A549 (cell line): ENCODE results near the genes MED31, C17orf49, ASGR2 and ACADVL.

DNA sequence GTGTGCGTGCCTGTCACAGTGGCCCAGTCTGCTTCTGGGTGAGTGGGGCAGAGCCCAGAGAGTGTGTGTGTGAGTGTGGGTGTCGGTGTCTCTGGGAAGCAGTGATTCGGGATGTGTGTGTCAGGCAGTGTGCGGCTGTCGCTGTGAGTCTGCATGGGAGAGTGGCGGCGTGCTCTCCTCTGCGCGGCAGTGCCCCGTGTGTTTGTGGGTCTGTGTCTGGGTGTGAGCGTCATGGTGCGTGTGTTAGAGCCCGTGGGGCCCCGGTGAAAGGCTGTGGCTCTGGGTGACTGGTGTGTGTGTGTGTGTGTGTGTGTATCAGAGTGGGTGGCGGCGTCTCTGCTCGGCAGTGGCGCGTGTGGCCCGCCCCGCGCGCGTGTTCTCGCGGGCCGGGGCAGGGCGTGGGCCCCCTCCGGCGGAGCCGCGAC is 303 bp upstream of the WSCD1 start:
- PRO-cap: no peak
CAGE:
- cytosol, long polyA plus RNA: no peak
- long polyA plus RNA: no peak
- nucleus, long polyA plus RNA: no peak

DNA sequence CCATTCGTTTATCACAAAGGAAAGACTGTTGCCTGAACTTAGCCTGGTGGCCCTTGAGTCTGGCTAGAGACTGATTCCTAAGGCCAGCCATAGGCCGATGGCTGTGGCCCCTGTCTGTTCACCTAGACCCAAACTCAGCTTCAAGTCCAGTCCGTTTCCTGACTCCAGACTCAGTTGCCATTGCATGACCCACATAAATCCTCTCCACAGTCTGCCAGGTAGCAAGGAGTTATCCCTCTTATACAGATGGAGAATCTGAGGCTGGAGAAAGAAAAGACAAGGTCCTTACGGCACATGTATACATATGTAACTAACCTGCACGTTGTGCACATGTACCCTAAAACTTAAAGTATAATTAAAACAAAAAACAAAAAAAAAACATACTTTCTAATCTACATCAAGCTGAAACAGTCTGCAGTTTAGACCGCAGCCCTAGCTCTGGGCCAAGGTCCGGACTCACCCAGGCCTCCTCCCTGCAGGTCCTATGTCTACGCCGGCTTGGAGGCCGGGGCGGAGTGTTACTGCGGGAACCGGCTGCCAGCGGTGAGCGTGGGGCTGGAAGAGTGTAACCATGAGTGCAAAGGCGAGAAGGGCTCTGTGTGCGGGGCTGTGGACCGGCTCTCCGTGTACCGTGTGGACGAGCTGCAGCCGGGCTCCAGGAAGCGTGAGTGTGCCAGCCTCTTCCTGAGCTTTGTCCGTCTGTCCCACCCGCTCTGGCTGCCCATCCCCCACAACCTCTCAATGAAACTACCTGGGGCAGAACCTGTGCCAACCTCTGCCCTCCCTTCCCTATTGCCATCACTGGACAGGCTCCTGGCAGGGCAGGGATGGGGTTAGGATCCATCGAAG is 19.9 kb downstream of the WSCD1 start:
- PRO-cap: no peak
CAGE:
- cytosol, long polyA plus RNA: no peak
- long polyA plus RNA: no peak
- nucleus, long polyA plus RNA: no peak

GRCh38 chr17:6457529-6458225 is 13.4 kb downstream of the PIMREG start:
- PRO-cap: no peak
CAGE:
- cytosol, long polyA plus RNA: no peak
- long polyA plus RNA: no peak
- nucleus, long polyA plus RNA: no peak

DNA sequence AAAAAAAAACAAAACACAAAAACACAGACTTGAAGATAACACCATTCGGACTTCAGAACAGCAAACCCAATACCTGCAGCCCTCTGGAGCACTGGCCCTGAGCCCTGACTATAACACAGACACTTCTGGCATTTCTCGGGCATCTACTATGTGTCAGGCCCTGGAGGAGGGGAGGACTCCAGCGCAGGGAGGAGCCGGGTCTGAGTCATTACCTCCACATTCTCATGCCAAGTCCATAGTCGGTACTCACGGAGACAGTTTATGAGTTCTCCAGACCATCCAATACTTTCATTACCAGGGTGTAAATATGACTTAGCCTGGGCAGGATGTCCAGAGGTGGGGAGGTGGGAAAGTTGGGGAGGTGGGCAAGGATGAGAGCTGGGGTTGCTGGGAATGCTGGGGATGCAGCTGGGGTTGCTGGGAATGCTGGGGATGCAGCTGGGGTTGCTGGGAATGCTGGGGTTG is 48.7 kb downstream of the PITPNM3 start:
- PRO-cap: no peak
CAGE:
- cytosol, long polyA plus RNA: no peak
- long polyA plus RNA: no peak
- nucleus, long polyA plus RNA: no peak

DNA sequence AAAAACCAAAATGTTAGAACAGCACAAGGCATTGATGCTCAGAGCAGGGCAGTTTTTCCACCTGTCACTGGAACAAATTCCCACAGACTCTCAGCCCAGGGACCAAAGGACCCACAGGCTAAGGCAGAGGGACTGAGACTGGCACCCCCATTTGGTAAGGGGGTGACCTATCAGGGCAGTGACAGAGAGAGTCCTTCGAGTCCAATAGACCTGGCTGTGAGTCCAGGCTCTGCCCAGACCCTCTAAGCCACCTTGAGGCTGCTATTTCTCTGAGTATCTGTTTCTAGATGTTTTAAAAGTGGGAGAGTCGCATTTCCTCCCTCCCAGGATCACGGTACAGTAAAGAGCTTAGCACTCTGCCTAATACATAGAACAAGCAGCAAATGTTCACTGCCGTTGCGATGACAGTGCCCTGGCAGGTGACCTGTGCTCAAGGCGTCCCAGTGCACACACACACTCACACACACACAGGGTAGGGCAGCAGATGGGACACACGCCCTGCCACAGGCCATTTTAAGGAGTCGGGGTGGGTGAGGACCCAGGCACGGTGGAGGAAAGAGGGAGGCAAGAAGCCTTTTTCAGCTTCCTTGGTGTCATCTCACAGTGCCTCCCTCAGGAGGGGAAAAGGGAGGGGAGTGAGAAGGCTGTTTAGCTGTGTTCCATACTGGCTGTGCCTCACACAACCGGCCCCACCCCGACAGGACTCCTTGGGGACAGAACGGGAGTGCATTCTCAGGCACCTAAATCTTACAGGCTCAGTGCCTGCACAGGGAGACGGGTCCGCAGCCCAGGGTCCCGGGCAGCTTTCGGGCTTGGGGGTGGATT is 1.6 kb downstream of the PITPNM3 start:
- PRO-cap: no peak
CAGE:
- cytosol, long polyA plus RNA: no peak
- long polyA plus RNA: no peak
- nucleus, long polyA plus RNA: no peak

DNA sequence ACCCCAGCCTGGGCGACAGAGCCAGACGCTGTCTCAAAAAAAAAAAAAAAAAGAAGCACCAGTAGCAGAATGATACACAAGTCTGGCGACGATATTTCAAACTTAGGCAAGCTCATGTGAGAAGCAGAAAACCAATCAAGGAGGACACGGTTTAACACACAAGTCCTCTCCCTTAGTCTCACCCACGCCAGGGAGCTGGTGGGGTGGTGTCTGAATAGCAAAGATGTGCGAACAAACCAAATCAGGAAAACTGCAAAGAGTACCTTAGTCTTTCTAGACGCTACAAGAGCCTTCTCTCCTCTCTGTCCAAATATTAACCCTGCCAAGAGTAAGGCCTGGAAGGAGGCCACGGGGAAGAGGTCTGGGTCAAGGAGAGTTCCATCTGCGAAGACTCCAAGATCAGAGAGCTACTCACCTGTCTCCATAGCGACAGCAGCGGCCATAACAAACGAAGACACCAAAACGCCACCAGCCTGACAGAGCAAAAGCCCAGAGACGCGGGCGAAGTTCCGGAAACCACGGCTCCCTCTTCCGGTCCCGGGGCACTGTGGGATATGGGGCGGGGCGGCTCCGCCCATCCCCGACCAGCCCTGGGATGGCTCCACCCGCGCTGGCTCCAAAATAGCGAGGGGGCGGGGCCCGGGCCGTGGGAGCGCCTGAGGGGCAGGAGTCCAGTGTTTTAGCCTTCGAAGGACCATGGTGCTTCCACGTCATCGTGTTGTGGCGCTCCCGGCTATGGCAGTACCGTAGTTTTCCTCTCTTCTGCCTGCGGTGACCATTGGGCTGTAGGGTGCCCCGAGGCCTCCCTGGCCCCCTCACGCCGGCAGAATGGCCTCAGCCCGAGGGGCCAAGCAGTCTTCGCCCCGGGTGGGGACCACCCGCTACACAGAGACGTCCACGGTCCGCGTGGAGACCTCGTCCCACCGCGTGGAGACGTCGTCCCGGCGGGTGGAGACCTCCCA is at the start of gene MED31:
Gene MED31, minus strand, starts transcription at position 520 of the 962 bp plus-strand sequence.
- PRO-cap: bidirectional peak, plus-strand start at position 707 of the sequence, minus-strand start at position 394 of the sequence
CAGE:
- cytosol, long polyA plus RNA: no peak
- long polyA plus RNA: start-site peak on the minus strand centred at position 504 of the sequence, 59 bp wide, 445 and 424 reads in 2 replicates
- nucleus, long polyA plus RNA: no peak

DNA sequence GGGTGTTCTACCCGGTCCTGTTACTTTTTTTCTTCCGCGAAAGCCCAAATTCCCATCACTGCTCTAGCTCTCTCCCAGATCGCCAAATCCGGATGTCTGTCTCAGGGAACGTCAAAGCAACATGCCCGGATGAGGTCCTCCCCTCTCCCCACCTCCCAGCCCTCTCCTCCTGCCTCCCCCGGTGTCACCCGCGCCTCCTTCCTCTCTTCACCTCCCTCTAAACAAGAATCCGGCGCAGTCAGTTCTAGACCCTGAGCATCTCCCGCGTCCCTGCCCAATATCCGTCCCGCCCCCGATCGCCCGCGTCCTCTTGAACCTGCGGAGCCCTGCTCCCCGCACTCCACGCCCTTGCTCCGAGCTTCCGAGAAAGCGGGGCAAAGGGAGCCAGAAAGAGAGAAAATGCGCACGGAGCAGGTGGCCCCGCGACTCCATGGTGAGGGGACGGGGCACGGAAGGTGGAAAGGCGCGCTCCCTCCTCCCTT is 4.3 kb downstream of the C17orf100 start:
- PRO-cap: no peak
CAGE:
- cytosol, long polyA plus RNA: no peak
- long polyA plus RNA: no peak
- nucleus, long polyA plus RNA: no peak

DNA sequence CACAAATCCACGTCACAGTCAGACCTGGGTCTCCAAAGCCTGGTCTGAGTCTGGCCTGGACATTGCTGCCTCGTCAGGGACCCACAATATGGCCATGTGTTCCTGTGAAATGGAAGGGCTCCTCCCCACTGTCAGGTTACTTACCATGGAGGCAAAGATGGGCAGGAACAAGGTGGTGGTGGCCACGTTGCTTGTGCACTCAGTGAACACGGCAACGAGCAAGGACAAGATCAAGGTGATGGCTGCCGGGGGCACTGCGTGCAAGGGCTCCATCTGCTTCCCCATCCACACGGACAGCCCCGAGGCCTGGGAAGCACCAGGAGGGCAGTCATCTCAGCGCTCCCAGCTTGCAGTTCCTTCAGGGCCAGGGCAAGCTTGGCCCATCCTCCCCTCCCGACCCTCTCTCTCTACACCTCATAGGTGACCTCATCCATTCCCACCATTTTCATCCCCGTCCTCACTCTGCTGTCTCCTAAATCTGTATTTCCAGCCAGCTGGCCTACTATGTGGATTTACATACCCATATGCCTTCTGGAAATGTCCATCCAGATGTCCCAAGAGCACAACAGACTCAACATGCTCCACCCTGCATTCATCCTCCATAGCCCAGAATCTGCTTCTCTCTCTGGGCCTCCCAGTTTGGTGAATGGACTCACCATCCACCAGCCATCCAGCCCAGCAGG is 22.4 kb downstream of the SLC13A5 start:
- PRO-cap: no peak
CAGE:
- cytosol, long polyA plus RNA: no peak
- long polyA plus RNA: no peak
- nucleus, long polyA plus RNA: no peak

- PRO-cap: no peak
CAGE:
- cytosol, long polyA plus RNA: no peak
- long polyA plus RNA: no peak
- nucleus, long polyA plus RNA: no peak
Measured at GRCh38 chr17:6699059-6699415, 14.1 kb downstream of the SLC13A5 start.

DNA sequence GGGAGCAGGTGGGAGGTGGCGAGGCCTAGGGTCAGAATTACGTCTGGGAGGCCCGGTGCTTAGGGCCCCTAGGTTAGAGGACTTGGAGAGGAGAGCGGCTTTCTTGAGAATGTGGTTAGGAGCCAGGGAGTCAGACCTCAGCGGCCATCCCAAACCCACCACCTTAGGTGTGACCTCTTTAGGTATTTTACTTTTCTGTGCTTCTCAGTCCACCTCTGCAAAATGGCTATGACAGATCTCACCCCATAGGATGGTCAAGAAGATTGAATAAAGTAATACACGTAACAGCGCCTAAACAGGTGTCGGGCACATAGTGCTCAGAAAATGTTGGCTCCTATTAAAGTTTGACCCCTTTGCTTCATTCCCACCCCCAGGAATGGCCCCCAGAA is 817 bp upstream of the C17orf49 start:
- PRO-cap: no peak
CAGE:
- cytosol, long polyA plus RNA: no peak
- long polyA plus RNA: no peak
- nucleus, long polyA plus RNA: no peak

DNA sequence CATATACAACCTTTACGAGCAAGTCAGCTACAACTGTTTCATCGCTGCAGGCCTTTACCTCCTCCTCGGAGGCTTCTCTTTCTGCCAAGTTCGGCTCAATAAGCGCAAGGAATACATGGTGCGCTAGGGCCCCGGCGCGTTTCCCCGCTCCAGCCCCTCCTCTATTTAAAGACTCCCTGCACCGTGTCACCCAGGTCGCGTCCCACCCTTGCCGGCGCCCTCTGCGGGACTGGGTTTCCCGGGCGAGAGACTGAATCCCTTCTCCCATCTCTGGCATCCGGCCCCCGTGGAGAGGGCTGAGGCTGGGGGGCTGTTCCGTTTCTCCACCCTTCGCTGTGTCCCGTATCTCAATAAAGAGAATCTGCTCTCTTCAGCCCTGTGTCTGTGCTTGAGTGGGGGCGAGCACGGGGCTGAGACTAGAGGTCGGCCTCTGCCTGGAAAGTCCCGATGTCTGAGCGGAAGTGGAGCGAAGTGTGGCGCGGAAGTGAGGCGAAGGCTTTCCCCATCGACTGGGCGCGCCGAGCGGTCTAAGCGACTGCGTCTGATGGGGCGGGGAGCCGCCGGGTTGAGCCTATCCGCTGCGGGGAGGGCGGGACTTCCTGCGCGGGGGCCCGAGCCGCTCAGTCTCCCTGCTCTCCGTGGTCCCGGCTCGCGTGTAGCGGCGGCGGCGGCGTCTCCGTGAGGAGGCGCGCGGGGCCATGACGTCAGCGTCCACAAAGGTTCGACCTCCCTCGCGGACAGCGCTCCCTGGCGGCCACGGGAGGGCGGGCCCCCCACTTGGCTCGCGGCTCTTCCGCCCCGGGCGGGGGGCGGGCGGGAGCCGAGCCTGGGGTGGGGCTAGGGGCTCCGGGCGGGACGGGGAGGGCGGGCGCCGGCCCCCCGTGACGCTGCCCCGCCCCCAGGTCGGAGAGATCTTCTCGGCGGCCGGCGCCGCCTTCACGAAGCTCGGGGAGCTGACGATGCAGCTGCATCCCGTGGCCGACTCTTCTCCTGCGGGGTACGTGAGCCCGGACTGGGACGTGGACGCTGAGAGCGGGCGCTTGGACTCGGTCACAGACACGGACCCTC is at the start of gene C17orf49:
Gene C17orf49, plus strand, starts transcription at position 623 of the 1,068 bp plus-strand sequence.
- PRO-cap: bidirectional peak, plus-strand start at position 939 of the sequence, minus-strand start at position 449 of the sequence
CAGE:
- cytosol, long polyA plus RNA: start-site peak on the plus strand centred at position 645 of the sequence, 107 bp wide, 966 and 1,480 reads in 2 replicates; start-site peak on the plus strand centred at position 923 of the sequence, 37 bp wide, 262 and 278 reads in 2 replicates
- long polyA plus RNA: start-site peak on the plus strand centred at position 324 of the sequence, 36 bp wide, 28 and 20 reads in 2 replicates; start-site peak on the plus strand centred at position 639 of the sequence, 36 bp wide, 197 and 213 reads in 2 replicates; start-site peak on the plus strand centred at position 915 of the sequence, 63 bp wide, 102 and 101 reads in 2 replicates
- nucleus, long polyA plus RNA: start-site peak on the plus strand centred at position 617 of the sequence, 79 bp wide, 240 and 1,291 reads in 2 replicates; start-site peak on the plus strand centred at position 924 of the sequence, 37 bp wide, 90 and 192 reads in 2 replicates

GRCh38 chr17:7029332-7030088 is 6.3 kb upstream of the SLC16A13 start:
- PRO-cap: no peak
CAGE:
- cytosol, long polyA plus RNA: no peak
- long polyA plus RNA: no peak
- nucleus, long polyA plus RNA: no peak

- PRO-cap: no peak
CAGE:
- cytosol, long polyA plus RNA: no peak
- long polyA plus RNA: no peak
- nucleus, long polyA plus RNA: no peak
Measured at GRCh38 chr17:7037820-7038757, 2.3 kb downstream of the SLC16A13 start.

DNA sequence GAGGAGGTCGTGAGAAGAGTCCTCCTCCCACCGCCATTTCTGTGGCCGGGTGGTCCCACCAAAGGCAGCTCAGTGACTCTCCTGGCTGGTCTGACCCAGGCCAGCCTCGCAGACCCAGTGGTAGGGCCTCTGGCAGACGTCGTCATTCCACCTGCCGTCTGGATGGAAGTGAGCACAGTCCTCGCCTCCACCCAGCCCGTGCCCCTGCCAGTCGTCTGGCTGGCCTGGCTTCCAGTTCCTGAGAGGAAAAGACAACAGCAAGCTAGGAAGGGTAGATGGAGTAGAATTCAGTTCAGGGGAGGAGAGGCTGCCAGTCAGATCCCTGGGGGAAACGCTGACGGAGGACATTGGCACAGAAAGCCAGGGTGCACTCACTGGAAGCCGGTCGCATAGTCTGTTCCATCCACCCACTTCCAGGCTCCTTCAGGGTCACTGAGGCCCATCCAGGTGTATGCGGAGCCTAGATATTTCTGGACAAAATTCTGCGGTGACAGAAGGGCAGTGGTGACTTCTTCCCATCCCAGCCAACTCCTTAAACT is 5.0 kb downstream of the CLEC10A start:
- PRO-cap: no peak
CAGE:
- cytosol, long polyA plus RNA: no peak
- long polyA plus RNA: no peak
- nucleus, long polyA plus RNA: no peak

DNA sequence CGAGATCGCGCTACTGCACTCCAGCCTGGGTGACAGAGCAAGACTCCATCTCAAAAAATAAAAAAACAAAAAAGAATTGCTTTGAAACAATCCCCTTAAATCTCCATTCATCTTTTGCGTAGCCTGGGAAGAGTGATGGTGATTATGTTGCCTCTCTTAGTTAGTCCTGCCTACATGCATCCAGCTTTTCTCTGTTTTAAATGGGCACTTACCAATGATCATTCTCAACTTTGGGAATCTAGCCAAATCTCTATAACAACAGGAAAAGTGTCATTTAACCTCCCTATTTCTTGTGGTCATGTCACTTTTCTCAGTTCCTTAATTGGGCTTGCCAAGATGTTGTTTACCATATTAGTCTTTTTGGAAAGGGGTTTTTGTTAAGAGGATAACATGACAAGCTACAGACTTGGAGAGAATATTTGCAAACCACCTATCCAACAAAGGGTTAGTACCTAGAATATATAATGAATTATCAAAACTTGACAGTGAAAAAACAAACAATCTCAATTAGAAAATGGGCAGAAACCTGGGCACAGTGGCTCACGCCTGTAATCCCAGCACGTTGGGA is 15.6 kb upstream of the CLEC10A start:
- PRO-cap: no peak
CAGE:
- cytosol, long polyA plus RNA: no peak
- long polyA plus RNA: no peak
- nucleus, long polyA plus RNA: no peak

GRCh38 chr17:7114493-7115524 is at the start of gene ASGR2:
Gene ASGR2 (minus strand): TSS chr17:7114822.
- PRO-cap: no peak
CAGE:
- cytosol, long polyA plus RNA: no peak
- long polyA plus RNA: no peak
- nucleus, long polyA plus RNA: no peak

GRCh38 chr17:7121280-7121808 is 6.7 kb upstream of the ASGR2 start:
- PRO-cap: no peak
CAGE:
- cytosol, long polyA plus RNA: no peak
- long polyA plus RNA: no peak
- nucleus, long polyA plus RNA: no peak

GRCh38 chr17:7167782-7168110 is 11.4 kb downstream of the ASGR1 start:
- PRO-cap: no peak
CAGE:
- cytosol, long polyA plus RNA: no peak
- long polyA plus RNA: no peak
- nucleus, long polyA plus RNA: no peak

DNA sequence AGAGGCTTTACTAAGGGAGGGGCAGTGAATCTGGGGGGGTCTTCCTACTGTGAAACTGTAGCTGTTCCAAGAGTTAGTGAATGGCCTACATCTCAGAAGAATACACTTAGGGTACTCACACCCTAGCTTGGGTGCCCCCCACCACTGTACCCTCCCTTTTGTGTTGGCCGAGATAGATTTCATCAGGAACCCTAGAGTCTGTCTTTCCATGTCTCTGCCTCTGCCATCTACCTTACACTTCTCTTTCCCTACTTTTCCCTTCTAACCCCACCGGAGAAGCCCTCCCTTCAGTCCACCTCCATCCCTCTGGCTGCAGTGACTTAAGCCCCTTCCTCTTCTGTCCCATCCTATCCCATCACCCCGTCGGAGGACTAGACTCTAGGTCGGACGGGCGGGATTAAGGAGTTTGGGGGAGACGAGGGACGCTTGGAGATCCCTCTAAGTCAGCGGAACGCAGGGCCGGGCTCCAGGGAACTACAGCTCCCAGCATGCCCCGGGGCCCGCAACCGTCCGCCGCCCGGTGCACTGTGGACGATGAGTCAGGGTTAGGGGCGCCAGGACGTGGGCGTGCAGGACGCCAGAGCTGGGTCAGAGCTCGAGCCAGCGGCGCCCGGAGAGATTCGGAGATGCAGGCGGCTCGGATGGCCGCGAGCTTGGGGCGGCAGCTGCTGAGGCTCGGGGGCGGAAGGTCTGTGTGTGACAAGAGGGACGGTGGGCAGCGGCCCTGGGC is at the start of gene ACADVL:
Gene ACADVL, plus strand, starts transcription at position 580 of the 730 bp plus-strand sequence.
- PRO-cap: bidirectional peak, plus-strand start at position 537 of the sequence, minus-strand start at position 319 of the sequence
CAGE:
- cytosol, long polyA plus RNA: start-site peak on the plus strand centred at position 561 of the sequence, 51 bp wide, 345 and 304 reads in 2 replicates
- long polyA plus RNA: start-site peak on the plus strand centred at position 543 of the sequence, 15 bp wide, 242 and 214 reads in 2 replicates
- nucleus, long polyA plus RNA: start-site peak on the plus strand centred at position 552 of the sequence, 66 bp wide, 1,892 and 2,917 reads in 2 replicates

DNA sequence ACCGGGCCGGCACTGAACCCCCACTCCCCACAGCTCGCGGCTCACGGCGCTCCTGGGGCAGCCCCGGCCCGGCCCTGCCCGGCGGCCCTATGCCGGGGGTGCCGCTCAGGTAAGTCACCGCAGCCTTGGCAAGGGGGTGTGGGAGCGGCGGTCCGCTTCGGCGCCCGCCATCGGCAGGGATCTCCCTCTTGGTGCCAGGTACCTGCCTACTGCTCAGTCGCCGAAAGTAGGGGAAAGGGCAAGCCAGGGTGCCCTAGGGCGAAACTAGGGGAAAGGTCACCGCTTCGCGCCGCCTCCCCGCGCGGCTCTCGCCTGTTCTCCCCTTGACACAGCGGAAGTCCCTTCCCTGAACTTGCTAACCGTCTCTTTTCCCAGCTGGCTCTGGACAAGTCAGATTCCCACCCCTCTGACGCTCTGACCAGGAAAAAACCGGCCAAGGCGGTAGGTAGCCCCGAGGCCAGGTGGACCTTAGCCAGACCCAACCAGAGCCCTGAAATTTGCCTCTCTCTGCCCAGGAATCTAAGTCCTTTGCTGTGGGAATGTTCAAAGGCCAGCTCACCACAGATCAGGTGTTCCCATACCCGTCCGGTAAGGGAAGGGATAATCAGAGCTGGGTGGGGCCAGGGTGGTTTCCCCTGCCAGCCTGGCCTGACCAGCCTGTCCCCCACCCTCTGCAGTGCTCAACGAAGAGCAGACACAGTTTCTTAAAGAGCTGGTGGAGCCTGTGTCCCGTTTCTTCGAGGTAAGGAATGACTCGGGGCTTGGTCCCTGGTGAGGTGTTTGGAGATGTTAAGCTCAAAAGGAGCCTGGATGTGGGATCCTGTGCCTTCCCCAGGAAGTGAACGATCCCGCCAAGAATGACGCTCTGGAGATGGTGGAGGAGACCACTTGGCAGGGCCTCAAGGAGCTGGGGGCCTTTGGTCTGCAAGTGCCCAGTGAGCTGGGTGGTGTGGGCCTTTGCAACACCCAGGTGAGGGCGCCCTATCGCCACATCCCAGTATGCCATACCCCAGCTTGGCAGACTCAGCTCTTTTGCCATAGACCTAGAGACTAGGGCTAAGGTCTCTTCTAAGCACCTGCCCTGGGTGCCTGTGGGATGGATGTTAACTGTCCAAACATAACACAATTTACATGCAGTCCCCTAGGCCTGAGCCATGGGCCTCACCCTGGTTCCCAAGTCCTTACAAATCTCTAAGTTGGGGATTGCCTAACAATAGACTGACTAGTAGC is 766 bp downstream of the ACADVL start:
- PRO-cap: bidirectional peak, plus-strand start at position 572 of the sequence, minus-strand start at position 344 of the sequence
CAGE:
- cytosol, long polyA plus RNA: no peak
- long polyA plus RNA: no peak
- nucleus, long polyA plus RNA: no peak